ENCODE measurements around the gene TNFAIP2.

- RAMPAGE, long total RNA, result no peak
- RRBS, result 91% methylated on average over 2 of the region's 8 CpGs
PRO-cap:
- standard, result no peak
- CoPRO, capped RNA only, 2 experiments, result no peak in any of the 2 experiments
- CoPRO, capped and uncapped RNA, 2 experiments, result no peak in any of the 2 experiments
- CoPRO, uncapped RNA only, 2 experiments, result no peak in any of the 2 experiments
CAGE:
- cytosol, long polyA plus RNA, result no peak
- long polyA plus RNA, result no peak
- nucleolus, long total RNA, result no peak
- nucleus, long polyA plus RNA, result no peak
Measured at GRCh38 chr14:103095223-103095717, 745 bp downstream of the EXOC3L4 start.

DNA sequence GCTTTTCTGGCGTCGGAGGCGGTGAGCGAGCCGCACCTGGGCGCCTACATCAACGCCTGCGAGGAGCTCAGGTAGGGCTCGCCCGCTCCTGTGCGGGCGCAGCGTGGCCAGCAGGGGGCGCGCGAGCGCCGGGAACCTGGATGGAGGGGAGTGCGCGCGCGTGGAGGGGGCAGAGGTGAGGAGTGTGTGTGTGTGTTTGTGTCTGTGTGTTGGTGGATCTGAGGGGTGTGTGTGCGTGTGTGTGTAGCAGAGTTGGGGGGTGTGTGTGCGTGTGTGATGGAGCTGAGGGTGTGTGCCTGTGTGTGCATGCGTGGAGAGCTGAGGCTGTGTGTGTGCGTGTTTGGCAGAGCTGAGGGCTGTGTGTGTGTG lies 10.5 kb downstream of the EXOC3L4 start:
- RAMPAGE, long total RNA, result no peak
- RRBS, result no CpG with 5 or more reads among the region's 26 CpGs
PRO-cap:
- standard, result no peak
- CoPRO, capped RNA only, 2 experiments, result no peak in any of the 2 experiments
- CoPRO, capped and uncapped RNA, 2 experiments, result no peak in any of the 2 experiments
- CoPRO, uncapped RNA only, 2 experiments, result no peak in any of the 2 experiments
CAGE:
- cytosol, long polyA plus RNA, result no peak
- long polyA plus RNA, result no peak
- nucleolus, long total RNA, result no peak
- nucleus, long polyA plus RNA, result no peak

- RAMPAGE, long total RNA, result no peak
- RRBS, result no CpG with 5 or more reads among the region's 9 CpGs
PRO-cap:
- standard, result unidirectional peak, minus-strand start at chr14:103109100
- CoPRO, capped RNA only, 2 experiments, result no peak in any of the 2 experiments
- CoPRO, capped and uncapped RNA, 2 experiments, result no peak in any of the 2 experiments
- CoPRO, uncapped RNA only, 2 experiments, result no peak in any of the 2 experiments
CAGE:
- cytosol, long polyA plus RNA, result no peak
- long polyA plus RNA, result no peak
- nucleolus, long total RNA, result no peak
- nucleus, long polyA plus RNA, result no peak
Measured at GRCh38 chr14:103108778-103109368, 14.3 kb downstream of the EXOC3L4 start.

DNA sequence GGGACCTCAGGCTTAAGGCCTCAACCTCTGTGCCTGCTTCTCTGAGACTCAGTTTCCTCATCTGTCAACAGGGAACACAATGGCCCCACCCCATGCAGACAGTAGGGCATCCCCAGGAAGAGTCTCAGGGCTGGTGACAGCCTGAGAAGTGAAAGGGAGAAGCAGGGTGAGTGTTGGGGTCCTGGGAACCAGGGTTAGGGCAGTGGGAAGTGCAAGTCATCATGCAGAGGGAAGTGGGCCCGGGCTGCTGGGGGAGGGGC lies 4.4 kb upstream of the TNFAIP2 start:
- RAMPAGE, long total RNA, result no peak
- RRBS, result no CpG with 5 or more reads among the region's 1 CpG
PRO-cap:
- standard, result bidirectional peak, plus-strand start outside the sequence, minus-strand start at position 155 of the sequence
- CoPRO, capped RNA only, 2 experiments, result no peak in any of the 2 experiments
- CoPRO, capped and uncapped RNA, 2 experiments, result no peak in any of the 2 experiments
- CoPRO, uncapped RNA only, 2 experiments, result no peak in any of the 2 experiments
CAGE:
- cytosol, long polyA plus RNA, result no peak
- long polyA plus RNA, result no peak
- nucleolus, long total RNA, result no peak
- nucleus, long polyA plus RNA, result no peak

DNA sequence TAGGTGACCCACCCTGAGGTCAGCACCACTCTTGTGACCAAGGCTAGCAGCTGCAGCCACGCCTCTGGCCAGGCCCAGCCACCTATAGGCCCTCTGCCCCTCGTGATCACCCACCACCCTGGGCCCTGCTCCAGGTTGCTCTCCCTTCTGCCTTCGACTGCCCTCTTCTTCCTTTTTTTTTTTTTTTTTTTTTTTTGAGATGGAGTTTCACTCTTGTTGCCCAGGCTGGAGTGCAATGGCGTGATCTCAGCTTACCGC lies 4.1 kb upstream of the TNFAIP2 start:
- RAMPAGE, long total RNA, result no peak
- RRBS, result no CpG with 5 or more reads among the region's 5 CpGs
PRO-cap:
- standard, result bidirectional peak, plus-strand start at position 113 of the sequence, minus-strand start outside the sequence
- CoPRO, capped RNA only, 2 experiments, result no peak in any of the 2 experiments
- CoPRO, capped and uncapped RNA, 2 experiments, result no peak in any of the 2 experiments
- CoPRO, uncapped RNA only, 2 experiments, result no peak in any of the 2 experiments
CAGE:
- cytosol, long polyA plus RNA, result no peak
- long polyA plus RNA, result no peak
- nucleolus, long total RNA, result no peak
- nucleus, long polyA plus RNA, result no peak

- RAMPAGE, long total RNA, result no peak
- RRBS, result 10% methylated on average over 29 of the region's 91 CpGs
PRO-cap:
- standard, result bidirectional peak, plus-strand start at chr14:103123461, minus-strand start at chr14:103123314; unidirectional peak, minus-strand start at chr14:103123547
- CoPRO, capped RNA only, 2 experiments, result peak in 2 of 2 experiments; most common plus-strand start chr14:103123293 (in 2); most common minus-strand start chr14:103123314 (in 2)
- CoPRO, capped and uncapped RNA, 2 experiments, result peak in 2 of 2 experiments; most common plus-strand start chr14:103123461 (in 2); most common minus-strand start chr14:103123350 (in 2)
- CoPRO, uncapped RNA only, 2 experiments, result peak in 2 of 2 experiments; most common plus-strand start chr14:103123459 (in 2); most common minus-strand start chr14:103123265 (in 1)
CAGE:
- cytosol, long polyA plus RNA, result start-site peak on the plus strand at chr14:103123407-103123475, 29 and 16 reads in 2 replicates
- long polyA plus RNA, result no peak
- nucleolus, long total RNA, result no peak
- nucleus, long polyA plus RNA, result start-site peak on the plus strand at chr14:103123084-103123181, 197 and 197 reads in 2 replicates
Measured at GRCh38 chr14:103122517-103123648, at the start of gene TNFAIP2. Gene TNFAIP2, plus strand, starts transcription at chr14:103123461.

DNA sequence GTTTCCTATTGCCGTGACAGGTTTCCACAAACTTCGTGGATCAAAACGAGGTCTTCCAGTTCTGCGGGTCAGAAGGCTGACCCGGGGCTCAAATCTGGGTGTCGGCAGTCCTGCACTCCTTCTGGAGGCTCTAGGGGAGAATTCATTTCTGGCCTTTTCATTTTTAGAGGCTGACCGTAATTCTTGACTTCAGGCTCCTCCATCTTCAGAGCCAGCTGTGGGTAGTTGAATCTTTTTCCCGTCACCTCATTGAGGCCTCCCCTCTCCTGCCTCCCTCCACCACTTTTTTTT lies 12.9 kb downstream of the TNFAIP2 start:
- RAMPAGE, long total RNA, result no peak
- RRBS, result no CpG with 5 or more reads among the region's 8 CpGs
PRO-cap:
- standard, result no peak
- CoPRO, capped RNA only, 2 experiments, result no peak in any of the 2 experiments
- CoPRO, capped and uncapped RNA, 2 experiments, result no peak in any of the 2 experiments
- CoPRO, uncapped RNA only, 2 experiments, result no peak in any of the 2 experiments
CAGE:
- cytosol, long polyA plus RNA, result no peak
- long polyA plus RNA, result no peak
- nucleolus, long total RNA, result no peak
- nucleus, long polyA plus RNA, result no peak

DNA sequence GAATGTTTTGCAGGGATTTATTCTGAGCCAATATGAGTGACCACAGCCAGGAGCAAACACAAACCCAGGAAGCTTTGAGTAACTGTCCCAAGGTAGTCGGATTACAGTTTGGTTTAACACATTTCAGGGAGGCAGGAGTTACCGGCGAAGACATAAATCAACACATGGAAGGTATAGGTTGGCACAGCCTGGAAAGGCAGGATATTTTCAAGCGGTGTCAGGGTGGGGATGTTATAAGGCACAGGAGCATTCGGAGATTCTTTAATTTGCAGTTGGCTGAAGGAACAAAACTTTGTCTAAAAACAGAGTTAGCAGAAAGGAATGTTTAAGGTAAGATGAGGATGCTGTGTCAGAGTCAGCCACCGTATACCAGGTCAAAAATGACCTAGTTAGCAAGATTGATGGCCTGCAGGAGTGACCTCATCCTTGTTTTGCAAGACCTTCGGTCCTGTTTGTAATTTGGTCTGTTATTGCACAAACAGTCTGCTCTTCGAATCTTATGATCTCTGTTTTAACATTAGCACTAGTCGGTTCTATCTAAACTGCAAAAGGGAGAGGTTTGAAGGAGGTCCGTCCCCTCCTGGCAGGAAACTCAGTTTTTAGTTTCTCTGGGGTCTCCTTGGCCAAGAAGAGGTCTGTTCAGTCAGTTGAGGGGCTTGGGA lies 75.4 kb downstream of the TNFAIP2 start:
- RAMPAGE, long total RNA, result no peak
- RRBS, result no CpG with 5 or more reads among the region's 10 CpGs
PRO-cap:
- standard, result no peak
- CoPRO, capped RNA only, 2 experiments, result no peak in any of the 2 experiments
- CoPRO, capped and uncapped RNA, 2 experiments, result no peak in any of the 2 experiments
- CoPRO, uncapped RNA only, 2 experiments, result no peak in any of the 2 experiments
CAGE:
- cytosol, long polyA plus RNA, result no peak
- long polyA plus RNA, result no peak
- nucleolus, long total RNA, result no peak
- nucleus, long polyA plus RNA, result no peak

GRCh38 chr14:103201818-103202280 lies 78.6 kb downstream of the TNFAIP2 start:
- RAMPAGE, long total RNA, result no peak
- RRBS, result no CpG with 5 or more reads among the region's 6 CpGs
PRO-cap:
- standard, result no peak
- CoPRO, capped RNA only, 2 experiments, result no peak in any of the 2 experiments
- CoPRO, capped and uncapped RNA, 2 experiments, result no peak in any of the 2 experiments
- CoPRO, uncapped RNA only, 2 experiments, result no peak in any of the 2 experiments
CAGE:
- cytosol, long polyA plus RNA, result no peak
- long polyA plus RNA, result no peak
- nucleolus, long total RNA, result no peak
- nucleus, long polyA plus RNA, result no peak

DNA sequence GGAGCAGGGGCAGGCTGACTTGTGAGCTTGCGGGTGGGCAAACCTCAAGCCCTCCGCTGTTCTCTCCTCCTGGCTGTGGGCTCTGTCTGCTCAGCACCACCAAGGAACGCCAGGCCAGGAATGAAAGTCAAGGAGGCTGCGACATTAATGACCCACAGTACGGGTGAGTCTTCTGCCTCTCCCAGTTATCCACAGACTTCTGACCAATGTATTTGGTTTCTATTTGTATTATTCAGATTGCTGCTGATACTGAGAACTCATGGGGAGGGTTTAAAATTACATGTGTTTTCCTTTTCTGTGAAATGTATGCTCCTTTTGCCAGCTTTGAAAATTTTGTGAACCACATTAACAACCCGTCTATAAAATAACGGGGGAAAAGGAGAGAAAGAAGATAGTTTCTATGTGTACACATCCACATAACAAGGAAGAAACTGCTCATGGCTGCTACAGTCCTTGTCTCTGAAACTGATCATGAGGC lies 86.8 kb downstream of the TNFAIP2 start:
- RAMPAGE, long total RNA, result no peak
- RRBS, result no CpG with 5 or more reads among the region's 7 CpGs
PRO-cap:
- standard, result no peak
- CoPRO, capped RNA only, 2 experiments, result no peak in any of the 2 experiments
- CoPRO, capped and uncapped RNA, 2 experiments, result no peak in any of the 2 experiments
- CoPRO, uncapped RNA only, 2 experiments, result no peak in any of the 2 experiments
CAGE:
- cytosol, long polyA plus RNA, result no peak
- long polyA plus RNA, result no peak
- nucleolus, long total RNA, result no peak
- nucleus, long polyA plus RNA, result no peak

DNA sequence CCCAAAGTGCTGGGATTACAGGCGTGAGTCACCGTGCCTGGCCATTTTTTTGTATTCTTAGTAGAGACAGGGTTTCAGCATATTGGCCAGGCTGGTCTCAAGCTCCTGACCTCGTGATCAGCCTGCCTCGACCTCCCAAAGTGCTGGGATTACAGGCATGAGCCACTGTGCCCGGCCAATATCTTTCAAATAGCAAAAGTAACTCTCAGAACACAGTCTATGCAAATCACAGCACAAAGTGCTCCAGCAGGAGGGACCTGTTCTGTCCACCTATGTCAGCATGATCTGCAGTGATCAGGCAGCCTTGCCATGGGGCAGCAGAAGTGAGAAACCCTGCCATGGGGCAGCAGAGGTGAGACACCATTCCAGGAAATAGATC lies 78.6 kb upstream of the EIF5 start:
- RAMPAGE, long total RNA, result no peak
- RRBS, result no CpG with 5 or more reads among the region's 5 CpGs
PRO-cap:
- standard, result no peak
- CoPRO, capped RNA only, 2 experiments, result no peak in any of the 2 experiments
- CoPRO, capped and uncapped RNA, 2 experiments, result no peak in any of the 2 experiments
- CoPRO, uncapped RNA only, 2 experiments, result no peak in any of the 2 experiments
CAGE:
- cytosol, long polyA plus RNA, result no peak
- long polyA plus RNA, result no peak
- nucleolus, long total RNA, result no peak
- nucleus, long polyA plus RNA, result no peak

DNA sequence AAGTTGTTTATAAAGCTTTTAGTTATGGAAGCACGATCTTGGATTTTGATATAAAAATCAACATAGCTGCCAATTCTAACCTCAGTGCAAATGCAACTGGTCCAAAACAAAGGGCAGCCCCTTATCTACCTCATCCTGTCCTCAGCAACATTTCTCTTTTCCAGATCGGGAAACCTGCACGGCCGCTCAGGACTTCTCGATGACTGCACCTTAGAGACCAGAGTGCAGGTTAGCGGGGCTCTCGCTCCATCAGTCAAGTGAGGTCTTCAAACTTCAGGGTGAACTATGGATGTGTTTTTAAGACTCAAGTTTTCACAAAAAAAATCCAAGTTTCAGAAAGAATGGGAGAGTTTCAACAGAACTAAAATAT lies 1.5 kb upstream of the EIF5 start:
- RAMPAGE, long total RNA, result no peak
- RRBS, result no CpG with 5 or more reads among the region's 7 CpGs
PRO-cap:
- standard, result bidirectional peak, plus-strand start at position 220 of the sequence, minus-strand start at position 224 of the sequence
- CoPRO, capped RNA only, 2 experiments, result no peak in any of the 2 experiments
- CoPRO, capped and uncapped RNA, 2 experiments, result no peak in any of the 2 experiments
- CoPRO, uncapped RNA only, 2 experiments, result no peak in any of the 2 experiments
CAGE:
- cytosol, long polyA plus RNA, result no peak
- long polyA plus RNA, result no peak
- nucleolus, long total RNA, result no peak
- nucleus, long polyA plus RNA, result no peak

DNA sequence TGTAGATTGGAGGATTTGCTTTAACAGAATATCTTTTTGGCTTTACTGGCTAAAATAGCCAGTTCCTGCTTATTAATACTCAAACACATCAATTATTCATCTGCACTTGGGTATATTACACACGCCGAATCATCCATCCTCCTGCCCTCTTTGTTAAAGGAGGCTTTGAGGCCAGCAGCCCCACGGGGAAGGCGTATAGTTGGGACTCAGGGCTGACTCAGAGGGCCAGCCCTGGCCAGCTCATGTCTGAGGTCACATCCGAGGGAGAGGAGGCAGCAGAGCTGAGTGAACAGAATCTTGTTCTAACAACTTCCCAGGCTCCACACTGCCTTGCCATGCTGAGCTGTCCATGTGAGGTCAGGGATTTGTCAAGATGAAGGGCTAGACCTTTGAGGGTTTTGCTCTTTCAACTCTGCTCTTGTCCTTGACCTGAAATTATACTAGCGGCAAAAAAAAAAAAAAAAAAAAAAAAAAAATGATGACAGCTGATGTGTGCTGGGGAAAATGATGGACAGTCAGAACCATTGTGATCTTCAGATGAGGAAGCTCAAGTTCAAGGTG lies 12.6 kb upstream of the MARK3 start:
- RAMPAGE, long total RNA, result no peak
- RRBS, result no CpG with 5 or more reads among the region's 6 CpGs
PRO-cap:
- standard, result bidirectional peak, plus-strand start at position 255 of the sequence, minus-strand start at position 167 of the sequence
- CoPRO, capped RNA only, 2 experiments, result no peak in any of the 2 experiments
- CoPRO, capped and uncapped RNA, 2 experiments, result no peak in any of the 2 experiments
- CoPRO, uncapped RNA only, 2 experiments, result no peak in any of the 2 experiments
CAGE:
- cytosol, long polyA plus RNA, result no peak
- long polyA plus RNA, result no peak
- nucleolus, long total RNA, result no peak
- nucleus, long polyA plus RNA, result no peak

DNA sequence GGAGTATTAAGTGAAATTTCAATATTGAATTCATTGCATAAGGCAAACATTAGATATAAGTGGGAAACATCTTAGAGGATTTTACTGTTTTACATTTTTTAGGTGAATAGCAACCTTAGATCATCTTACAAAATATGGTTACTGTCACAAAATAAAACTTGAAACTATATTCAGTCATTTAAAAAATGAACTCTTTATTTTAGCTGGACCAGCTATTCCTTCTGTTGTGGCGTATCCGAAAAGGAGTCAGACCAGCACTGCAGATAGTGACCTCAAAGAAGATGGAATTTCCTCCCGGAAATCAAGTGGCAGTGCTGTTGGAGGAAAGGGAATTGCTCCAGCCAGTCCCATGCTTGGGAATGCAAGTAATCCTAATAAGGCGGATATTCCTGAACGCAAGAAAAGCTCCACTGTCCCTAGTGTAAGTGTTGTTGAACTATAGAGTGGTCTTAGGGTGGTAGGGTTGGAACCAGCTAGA lies 47.8 kb downstream of the CKB start:
- RAMPAGE, long total RNA, result no peak
- RRBS, result no CpG with 5 or more reads among the region's 5 CpGs
PRO-cap:
- standard, result no peak
- CoPRO, capped RNA only, 2 experiments, result no peak in any of the 2 experiments
- CoPRO, capped and uncapped RNA, 2 experiments, result no peak in any of the 2 experiments
- CoPRO, uncapped RNA only, 2 experiments, result peak in 1 of 2 experiments; most common plus-strand start position 197 of the sequence (in 1)
CAGE:
- cytosol, long polyA plus RNA, result no peak
- long polyA plus RNA, result no peak
- nucleolus, long total RNA, result no peak
- nucleus, long polyA plus RNA, result no peak

DNA sequence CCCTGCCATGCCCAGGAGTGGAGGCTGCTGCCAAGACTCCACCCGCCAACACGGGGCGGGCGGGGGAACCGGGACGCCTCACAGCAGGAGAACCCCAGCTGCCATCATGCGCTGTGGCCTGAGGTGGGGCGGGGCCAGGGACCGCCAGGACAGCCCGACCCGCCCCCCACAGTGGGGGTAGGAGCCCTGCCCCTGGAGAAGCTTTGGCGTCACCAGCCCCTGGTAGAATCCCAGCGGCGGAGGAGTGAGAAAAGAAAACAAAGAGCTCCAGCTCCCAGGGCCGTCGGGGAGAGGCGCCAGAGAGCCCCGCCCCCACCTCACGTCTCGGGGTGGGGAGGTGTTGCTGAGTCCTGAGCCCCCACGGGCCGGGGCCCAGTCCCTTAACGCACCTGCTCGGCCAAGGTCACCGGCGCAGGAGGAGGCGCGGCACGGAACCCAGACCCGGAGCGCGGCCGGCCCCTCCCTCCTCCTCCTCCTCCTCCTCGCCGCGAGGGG lies 1.9 kb downstream of the CKB start:
- RAMPAGE, long total RNA, result no peak
- RRBS, result 11% methylated on average over 8 of the region's 36 CpGs
PRO-cap:
- standard, result bidirectional peak, plus-strand start outside the sequence, minus-strand start at position 415 of the sequence
- CoPRO, capped RNA only, 2 experiments, result peak in 2 of 2 experiments; most common minus-strand start position 404 of the sequence (in 1)
- CoPRO, capped and uncapped RNA, 2 experiments, result peak in 2 of 2 experiments; most common minus-strand start position 405 of the sequence (in 1)
- CoPRO, uncapped RNA only, 2 experiments, result peak in 1 of 2 experiments; most common minus-strand start position 342 of the sequence (in 1)
CAGE:
- cytosol, long polyA plus RNA, result no peak
- long polyA plus RNA, result no peak
- nucleolus, long total RNA, result no peak
- nucleus, long polyA plus RNA, result no peak

DNA sequence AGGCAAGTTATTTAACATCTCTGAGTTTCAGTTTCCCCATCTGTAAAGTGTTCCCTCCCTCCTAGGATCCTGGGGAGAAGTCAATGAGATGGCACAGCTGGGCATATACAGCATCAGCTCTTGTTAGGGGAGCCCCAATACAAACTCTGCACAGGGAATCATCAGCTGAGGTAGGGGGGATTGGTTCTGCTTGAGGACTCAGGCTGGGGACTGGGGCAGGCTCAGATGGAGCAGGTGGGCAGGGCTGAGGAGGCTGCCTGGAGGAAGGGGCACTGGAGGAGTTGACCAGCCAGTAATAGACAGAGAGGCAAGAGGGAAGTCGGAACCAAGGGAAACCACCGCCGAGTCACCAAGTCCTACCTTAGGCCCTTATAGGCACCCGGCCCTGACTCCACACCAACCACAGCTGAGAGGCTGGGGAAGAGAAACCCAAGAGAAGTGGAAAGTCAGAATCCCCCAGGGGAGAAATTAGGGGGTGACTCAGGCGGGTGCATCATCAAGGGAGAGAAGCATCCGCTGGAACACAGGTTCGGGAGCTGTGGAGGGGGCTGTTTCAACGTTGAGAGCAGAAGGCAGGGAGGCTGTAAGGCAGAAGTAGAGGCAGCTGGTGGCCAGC lies 1.7 kb upstream of the TRMT61A start:
- RAMPAGE, long total RNA, result no peak
- RRBS, result no CpG with 5 or more reads among the region's 8 CpGs
PRO-cap:
- standard, result no peak
- CoPRO, capped RNA only, 2 experiments, result no peak in any of the 2 experiments
- CoPRO, capped and uncapped RNA, 2 experiments, result no peak in any of the 2 experiments
- CoPRO, uncapped RNA only, 2 experiments, result no peak in any of the 2 experiments
CAGE:
- cytosol, long polyA plus RNA, result no peak
- long polyA plus RNA, result no peak
- nucleolus, long total RNA, result no peak
- nucleus, long polyA plus RNA, result no peak

DNA sequence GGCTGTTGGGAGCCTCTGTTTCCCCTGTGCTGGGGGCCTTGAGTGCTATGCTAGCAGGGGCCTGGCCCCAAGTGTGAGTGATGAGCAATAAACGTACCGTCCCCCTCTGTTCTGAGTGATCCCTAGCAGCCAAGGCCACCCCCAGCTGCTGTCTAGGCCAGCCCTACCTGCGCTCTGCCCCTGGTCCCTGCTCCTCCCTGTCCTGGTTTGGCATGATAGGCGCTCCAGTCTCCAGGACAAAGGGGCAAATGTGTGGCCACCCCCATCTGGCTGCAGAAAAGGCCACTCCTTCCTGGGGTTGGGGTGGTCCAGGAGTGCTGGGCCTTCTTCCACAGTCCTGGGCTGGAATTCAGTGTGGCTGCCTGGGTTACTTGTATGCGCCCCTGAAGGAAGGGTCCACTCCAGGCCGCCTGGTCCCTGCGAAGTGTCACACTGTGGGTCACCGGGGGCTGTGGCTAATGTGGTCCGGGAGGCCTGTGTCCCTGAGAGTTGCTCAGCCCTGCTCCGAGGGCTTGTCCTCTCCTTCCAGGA lies 7.0 kb downstream of the TRMT61A start:
- RAMPAGE, long total RNA, result no peak
- RRBS, result no CpG with 5 or more reads among the region's 10 CpGs
PRO-cap:
- standard, result no peak
- CoPRO, capped RNA only, 2 experiments, result no peak in any of the 2 experiments
- CoPRO, capped and uncapped RNA, 2 experiments, result no peak in any of the 2 experiments
- CoPRO, uncapped RNA only, 2 experiments, result no peak in any of the 2 experiments
CAGE:
- cytosol, long polyA plus RNA, result no peak
- long polyA plus RNA, result no peak
- nucleolus, long total RNA, result no peak
- nucleus, long polyA plus RNA, result no peak

DNA sequence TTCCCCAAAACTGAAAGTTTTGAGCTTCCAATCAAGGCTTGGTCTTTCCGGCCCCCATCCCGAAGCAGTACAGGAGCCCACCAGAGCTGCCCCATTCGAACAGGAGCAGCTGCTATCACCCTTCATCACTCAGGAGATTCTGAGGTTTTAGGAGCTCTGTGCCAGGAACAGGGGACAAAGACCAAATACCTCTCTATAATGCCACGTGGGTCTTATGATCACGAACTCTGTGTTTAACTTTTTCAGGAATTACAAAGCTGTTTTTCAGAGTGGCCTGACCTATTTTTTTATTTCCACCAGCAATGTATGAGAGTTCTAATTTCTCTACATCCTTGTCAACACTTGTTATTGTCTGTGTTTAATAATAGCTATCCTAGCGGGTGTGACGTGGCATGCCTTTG lies 21.6 kb downstream of the COA8 start:
- RAMPAGE, long total RNA, result no peak
- RRBS, result no CpG with 5 or more reads among the region's 7 CpGs
PRO-cap:
- standard, result no peak
- CoPRO, capped RNA only, 2 experiments, result no peak in any of the 2 experiments
- CoPRO, capped and uncapped RNA, 2 experiments, result no peak in any of the 2 experiments
- CoPRO, uncapped RNA only, 2 experiments, result no peak in any of the 2 experiments
CAGE:
- cytosol, long polyA plus RNA, result no peak
- long polyA plus RNA, result no peak
- nucleolus, long total RNA, result no peak
- nucleus, long polyA plus RNA, result no peak

DNA sequence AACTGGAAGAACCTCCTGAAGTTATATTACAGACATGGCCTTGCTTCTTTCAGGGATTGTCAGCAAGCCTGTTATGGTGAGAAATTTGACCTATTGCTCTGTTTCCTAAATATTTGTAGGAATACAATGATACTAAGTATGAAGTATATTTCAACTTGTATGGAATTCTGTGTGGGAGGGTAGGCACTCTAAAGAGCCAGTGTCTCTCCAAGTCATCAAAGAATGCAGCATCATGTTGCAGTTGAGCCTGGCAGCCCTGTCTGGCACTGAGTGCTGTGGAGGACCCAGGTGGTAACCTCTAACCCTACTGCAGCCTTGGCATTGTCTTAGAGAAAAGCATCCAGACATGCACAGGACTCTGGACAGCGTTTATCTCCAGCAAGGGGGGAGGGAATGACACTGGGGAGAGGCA lies 1.6 kb downstream of the KLC1 start:
- RAMPAGE, long total RNA, result no peak
- RRBS, result no CpG with 5 or more reads among the region's 1 CpG
PRO-cap:
- standard, result no peak
- CoPRO, capped RNA only, 2 experiments, result no peak in any of the 2 experiments
- CoPRO, capped and uncapped RNA, 2 experiments, result no peak in any of the 2 experiments
- CoPRO, uncapped RNA only, 2 experiments, result no peak in any of the 2 experiments
CAGE:
- cytosol, long polyA plus RNA, result no peak
- long polyA plus RNA, result no peak
- nucleolus, long total RNA, result no peak
- nucleus, long polyA plus RNA, result no peak

All from K562 (cell line).